Heart (tissue), 3 donors: Measurements from ENCODE around the genes NT5DC1 and RWDD1.

DNA sequence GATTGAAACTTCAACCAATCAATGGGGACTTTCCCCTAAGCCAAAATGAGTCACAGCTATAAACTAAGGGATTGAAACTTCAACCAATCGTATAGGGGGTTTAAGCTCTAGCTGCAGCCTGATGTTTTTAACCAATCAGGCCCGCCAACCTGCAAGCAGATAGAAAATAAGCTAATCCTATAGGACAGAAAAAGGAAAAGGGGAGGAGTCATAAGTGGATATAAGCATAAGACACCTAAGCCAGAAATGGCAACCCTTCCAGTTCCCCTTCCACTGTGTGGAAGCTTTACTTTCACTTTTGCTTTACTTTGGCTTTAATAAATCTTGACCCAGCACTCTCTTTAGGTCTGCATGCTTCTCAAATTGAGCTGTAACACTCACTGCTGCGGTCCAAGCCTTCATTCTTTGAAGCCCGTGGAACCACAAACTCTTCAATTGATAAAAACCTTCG, 655.1 kb upstream of the HS3ST5 start:
- RAMPAGE, long total RNA, 2 experiments, result no peak in any of the 2 experiments

- RAMPAGE, long total RNA, 2 experiments, result no peak in any of the 2 experiments
Observed at GRCh38 chr6:115347020-115347219, 713.8 kb downstream of the FRK start.

- RAMPAGE, long total RNA, 2 experiments, result start-site peak on the minus strand in 1 of 2 experiments, at chr6:116100692-116100729 at its widest, 926 reads per replicate
Observed at GRCh38 chr6:116100543-116101676, at the start of gene NT5DC1. TSS of gene NT5DC1 (plus strand) at chr6:116100853.

DNA sequence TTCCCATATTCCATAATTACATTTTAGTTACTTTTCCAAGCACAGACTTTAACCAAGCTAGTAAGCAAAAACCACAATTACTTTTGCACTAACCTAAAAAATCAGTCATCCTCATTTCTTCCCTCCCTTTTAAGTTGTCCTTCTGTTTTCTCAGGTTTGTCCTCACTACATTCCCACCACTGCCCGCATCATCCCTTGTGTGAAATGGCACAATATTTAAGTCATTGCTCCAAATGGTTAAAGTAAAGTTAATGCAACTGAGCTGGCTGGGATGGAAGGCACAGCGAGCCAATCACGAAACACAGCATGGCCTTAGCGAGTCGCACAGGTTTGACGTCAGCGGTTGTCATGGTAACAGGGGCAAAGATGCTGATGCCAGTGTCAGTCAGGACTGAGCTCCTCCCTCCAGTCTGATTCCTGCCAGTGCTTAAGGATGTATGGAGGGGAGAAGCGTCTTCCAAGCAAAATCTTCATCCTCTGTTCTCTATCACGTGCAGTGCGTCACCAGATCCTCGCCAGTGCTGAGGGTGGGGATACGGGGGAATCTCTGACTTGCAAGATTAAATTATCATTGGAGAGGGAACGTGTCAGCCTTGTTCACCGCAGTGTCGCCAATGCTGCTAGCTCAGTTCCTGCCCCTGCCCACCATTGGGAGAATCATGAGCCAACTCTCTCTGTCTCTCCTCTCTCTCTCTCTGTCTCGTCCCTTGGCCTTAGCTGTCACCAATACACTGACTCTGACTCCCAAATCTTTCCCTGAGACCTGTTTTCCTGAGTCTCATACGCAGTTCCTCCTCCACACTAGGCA, 24.6 kb downstream of the TSPYL4 start:
- RAMPAGE, long total RNA, 2 experiments, result no peak in any of the 2 experiments

DNA sequence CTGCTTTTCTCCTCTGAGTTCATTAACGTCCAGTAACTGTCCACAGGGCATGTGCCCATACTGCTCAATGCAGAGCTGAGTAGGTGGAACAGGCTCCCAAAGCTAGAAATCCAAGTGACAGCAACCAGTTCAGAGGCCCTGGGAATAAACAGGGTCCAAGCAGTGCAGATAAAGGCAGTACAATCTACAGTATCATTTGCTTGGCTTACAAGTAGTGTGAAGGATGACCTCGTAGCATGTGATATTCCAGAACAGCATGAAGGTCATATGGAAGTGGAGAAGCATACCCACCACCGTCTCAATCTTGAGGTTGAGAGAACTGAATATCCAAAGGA, 1.7 kb downstream of the TSPYL1 start:
- RAMPAGE, long total RNA, 2 experiments, result no peak in any of the 2 experiments

DNA sequence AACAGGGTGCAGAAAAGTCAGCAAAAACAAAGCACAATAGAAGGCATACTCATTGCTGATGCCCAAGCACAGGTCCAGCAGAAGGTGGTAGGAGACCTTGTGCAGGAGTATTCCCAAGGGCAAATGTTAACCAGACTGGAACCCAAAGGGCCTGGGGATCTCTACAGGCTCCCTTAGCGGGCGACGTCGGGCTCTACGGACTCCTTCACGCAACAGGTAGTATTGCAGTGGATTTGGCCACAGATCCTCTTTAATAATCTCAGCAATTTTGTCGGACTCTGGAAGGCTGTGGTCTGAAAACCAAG, 1.4 kb downstream of the TSPYL1 start:
- RAMPAGE, long total RNA, 2 experiments, result no peak in any of the 2 experiments

DNA sequence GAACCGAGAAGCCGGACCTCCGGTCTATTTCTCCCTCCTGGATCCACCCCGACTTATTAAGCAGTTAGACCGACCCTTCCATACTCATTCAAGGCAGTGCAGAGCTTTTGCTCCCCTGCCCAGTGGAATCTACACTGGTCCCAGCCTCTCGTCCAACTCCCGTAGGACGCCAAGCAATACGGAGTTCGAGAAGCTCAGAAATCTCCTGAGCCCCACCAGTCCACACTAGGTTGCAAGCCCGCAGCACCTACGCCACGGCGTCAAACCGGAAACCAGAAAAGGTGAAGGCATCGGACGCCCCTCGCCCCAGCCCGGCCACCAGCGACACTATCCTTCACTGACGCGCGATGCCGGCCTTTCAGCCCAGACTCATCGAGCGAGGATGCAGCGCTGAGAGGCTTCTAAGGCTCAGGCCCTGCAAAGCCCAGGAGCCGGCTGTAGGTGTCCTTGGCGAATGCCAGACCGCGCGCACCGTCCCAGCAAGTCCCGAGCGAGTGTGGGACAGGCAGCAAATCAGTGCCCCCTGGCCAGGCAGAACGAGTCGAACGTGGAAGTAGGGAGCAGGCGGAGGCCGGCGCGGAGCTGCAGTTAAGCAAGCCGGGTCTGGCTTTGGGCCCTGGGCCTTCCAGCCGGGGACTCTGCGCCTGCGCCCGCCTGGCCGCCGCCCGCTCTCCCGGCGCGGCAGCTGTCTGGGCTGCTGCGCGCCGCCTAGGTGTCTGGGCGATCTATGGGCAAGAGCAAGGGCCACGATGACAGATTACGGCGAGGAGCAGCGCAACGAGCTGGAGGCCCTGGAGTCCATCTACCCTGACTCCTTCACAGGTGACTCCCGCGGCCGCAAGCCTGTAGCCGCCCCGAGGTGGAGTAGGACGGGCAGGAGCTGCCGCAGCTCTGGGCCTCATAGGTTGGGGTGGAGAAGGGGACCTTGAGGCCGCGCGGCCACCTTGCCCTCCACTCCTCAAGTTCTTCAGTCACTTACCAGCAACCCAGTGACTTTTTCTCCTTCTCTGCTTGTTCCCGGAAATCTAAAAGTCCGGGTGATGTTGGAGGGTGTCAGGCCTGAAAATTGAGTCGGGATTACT, at the start of gene RWDD1:
Gene RWDD1, plus strand, starts transcription at position 671 of the 1,082 bp plus-strand sequence.
- RAMPAGE, long total RNA, 2 experiments, result start-site peak on the plus strand in 2 of 2 experiments, centred at positions 649 to 691 of the sequence, 1,192 to 9,095 reads per replicate; start-site peak on the minus strand in 1 of 2 experiments, centred at position 359 of the sequence, 31 reads per replicate

- RAMPAGE, long total RNA, 2 experiments, result no peak in any of the 2 experiments
Observed at GRCh38 chr6:118317548-118318283, 230.4 kb upstream of the PLN start.

DNA sequence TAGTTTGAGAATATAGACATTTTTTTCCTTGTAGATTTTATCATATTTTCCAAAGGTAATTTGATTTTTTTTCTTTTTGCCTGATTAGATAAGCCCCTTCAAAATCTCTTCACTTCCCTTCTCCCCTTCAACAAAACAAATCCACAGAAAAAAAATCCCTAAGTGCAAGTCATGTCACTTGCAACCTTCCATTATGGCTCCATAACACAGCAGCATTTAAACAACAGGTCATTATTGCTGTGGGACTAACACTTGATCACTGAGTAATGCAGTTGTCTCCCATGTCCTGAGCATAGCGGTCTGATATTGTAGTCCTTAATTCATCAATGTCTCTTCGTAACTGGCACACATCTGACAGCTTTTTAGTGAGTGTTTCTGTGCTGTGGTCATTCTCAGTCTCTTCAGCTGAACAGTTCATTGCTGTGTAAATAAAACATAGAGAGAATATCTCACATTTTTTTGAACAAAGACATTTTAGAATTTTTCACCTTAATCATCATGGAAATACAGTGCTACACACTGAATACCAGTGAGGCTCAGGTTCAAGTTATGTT, 82.9 kb upstream of the PLN start:
- RAMPAGE, long total RNA, 2 experiments, result no peak in any of the 2 experiments

GRCh38 chr6:118552803-118553122, 4.7 kb downstream of the PLN start:
- RAMPAGE, long total RNA, 2 experiments, result no peak in any of the 2 experiments

- RAMPAGE, long total RNA, 2 experiments, result no peak in any of the 2 experiments
Observed at GRCh38 chr6:118573876-118574763, 26.0 kb downstream of the PLN start.

DNA sequence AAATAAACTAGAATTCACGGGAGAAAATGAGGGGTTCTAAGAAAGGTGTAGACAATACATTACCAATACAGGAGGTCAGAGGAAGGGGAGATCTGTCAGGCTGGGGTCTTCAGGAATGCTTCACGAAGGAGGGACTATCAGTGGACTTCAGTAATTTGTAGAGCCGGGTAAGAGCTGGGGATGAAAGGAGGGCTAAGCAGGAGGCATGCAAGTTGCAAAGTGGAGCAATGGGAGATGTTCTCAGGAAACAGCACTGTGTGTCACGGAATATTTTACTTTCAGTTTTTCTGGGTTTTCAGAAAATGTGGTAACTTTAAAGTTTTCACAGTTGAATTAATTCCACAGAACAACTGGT, 12.9 kb upstream of the CEP85L start:
- RAMPAGE, long total RNA, 2 experiments, result no peak in any of the 2 experiments

GRCh38 chr6:119040351-119041089, 37.9 kb downstream of the FAM184A start:
- RAMPAGE, long total RNA, 2 experiments, result no peak in any of the 2 experiments

- RAMPAGE, long total RNA, 2 experiments, result no peak in any of the 2 experiments
Observed at GRCh38 chr6:119188320-119188664, 109.8 kb upstream of the FAM184A start.

GRCh38 chr6:119258735-119259798, 90.5 kb downstream of the MAN1A1 start:
- RAMPAGE, long total RNA, 2 experiments, result no peak in any of the 2 experiments

DNA sequence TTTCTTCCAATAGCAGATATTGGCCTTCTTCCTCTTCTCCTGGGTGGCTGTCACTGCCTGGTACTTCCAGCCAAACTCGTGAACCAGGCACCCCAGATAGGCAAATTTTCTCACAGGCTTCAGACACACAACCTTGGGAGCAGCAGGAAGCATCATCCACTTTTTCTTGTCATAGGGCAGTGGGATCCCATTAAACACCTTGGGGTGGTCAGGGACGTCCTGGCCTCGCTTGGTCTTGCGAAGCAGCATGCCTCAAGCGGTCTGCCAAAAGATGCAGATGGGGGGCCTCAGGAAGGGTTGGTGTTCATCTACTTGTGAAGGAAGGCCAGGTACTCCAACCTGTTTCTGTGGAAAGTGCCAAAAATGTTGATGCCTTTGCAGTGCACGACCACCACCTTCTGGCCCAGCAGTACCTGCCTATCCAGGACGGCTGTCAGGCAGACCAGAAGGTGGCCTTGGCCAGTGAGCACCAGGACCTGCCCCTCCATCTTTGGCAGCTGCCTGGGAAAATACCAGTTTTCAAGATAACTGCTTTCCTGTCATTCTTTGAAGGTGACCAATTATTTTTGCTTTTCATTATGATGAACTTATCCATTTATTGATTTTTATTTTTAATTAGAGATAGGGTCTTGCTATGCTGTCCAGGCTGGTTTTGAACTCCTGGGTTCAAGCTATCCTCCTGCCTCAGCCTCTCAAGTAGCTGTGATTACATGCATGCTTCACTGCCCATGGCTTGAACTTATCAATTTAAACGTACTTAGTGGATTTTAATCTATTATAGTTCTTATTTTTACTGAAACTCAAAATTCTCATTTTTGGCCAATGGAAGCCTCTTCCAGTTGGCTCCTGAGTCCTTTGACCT, 80.1 kb downstream of the MAN1A1 start:
- RAMPAGE, long total RNA, 2 experiments, result no peak in any of the 2 experiments

DNA sequence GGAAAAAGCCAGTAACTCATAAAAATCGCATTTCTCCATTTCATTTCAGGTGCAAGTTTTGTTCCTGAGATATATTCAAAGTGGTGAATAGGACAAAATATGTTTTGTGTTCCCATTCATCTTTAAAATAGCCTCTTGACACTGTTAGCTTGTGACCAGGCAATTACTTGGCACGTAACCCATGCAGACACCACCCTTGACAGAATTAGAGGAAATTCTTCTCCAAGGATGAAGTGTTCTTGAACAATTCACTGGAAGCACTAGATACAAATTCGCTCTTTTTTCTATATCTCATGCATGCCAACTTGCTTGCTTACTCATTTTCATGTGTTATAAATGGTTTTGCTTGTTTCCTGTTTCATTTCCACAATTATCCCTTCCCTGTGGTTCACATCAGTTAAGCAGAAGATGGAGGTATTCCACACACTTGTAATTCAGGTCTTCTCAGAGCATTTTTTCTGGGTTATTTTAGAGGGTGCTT, 105.1 kb upstream of the MAN1A1 start:
- RAMPAGE, long total RNA, 2 experiments, result no peak in any of the 2 experiments

DNA sequence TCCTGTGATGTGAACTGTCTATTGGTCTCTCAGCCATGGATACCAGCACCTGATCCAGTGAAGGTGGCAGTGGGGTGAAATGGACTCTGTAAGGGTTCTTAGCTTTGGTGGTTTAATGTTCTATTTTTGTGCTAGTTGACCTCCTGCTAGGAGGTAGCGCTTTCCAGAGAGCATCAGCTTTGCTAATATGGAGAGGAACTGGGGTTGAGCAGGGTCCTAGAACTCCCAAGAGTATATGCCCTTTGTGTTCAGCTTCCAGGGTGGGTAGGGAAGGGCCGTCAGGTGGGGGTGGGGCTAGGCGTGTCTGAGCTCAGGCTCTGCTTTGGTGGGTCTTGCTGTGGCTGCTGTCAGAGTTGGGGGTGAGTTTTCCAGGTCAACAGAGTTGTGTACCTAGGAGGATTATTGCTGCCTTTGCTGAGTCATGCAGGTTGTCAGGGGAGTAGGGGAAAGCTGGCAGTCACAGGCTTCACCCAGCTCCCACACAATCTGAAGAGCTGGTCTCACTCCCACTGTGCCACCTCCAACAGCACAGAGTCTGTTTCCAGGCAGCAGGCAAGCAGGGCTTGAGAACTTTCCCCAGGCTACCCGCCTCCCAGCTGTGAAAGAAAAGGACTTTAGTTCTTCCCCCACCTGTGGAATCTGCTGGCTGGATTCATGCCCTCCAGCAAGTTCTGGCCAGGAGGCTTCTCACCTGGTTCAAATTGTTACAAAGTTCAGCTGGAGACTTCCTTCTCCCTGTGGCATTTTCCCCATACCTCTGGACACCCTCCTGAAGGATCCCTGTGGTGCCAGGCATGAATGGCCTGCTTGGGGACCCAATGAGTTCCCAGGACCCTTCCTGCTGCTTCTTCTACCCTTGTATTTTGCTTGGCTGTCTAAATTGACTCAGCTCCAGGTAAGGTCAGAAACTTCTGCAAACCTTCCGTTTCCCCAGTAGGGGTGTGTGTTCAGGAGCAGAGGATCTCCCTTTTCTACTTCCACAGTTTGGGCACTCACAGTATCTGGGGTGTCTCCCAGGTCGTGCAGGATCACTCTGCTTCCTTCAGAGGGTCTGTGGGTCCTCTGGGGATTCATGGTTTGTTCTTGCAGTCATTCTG, 377.9 kb upstream of the MAN1A1 start:
- RAMPAGE, long total RNA, 2 experiments, result no peak in any of the 2 experiments

DNA sequence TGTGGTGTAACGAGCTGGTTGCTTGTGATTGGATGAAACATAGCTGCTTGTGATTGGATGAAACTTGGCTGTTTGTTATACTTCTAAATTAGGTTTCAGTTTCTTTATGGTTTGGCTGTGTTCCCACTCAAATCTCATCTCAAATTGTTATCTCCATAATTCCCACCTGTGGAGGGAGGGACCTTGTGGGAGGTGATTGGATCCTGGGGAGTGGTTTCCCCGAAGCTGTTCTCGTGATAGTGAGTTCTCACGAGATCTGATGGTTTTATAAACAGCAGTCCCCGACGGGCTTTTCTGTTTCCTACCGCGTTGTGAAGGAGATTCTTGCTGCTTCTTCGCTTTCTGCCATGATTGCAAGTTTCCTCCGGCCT, 655.9 kb upstream of the MAN1A1 start:
- RAMPAGE, long total RNA, 2 experiments, result no peak in any of the 2 experiments

GRCh38 chr6:121436926-121437308, 1.5 kb downstream of the GJA1 start:
- RAMPAGE, long total RNA, 2 experiments, result no peak in any of the 2 experiments